Measurements from ENCODE around the gene NOD2.

- PRO-cap, 4 experiments: no peak in any of the 4 experiments
- RAMPAGE, long total RNA, 4 experiments: no peak in any of the 4 experiments
These were observed 110.7 kb downstream of the N4BP1 start for GRCh38 chr16:48499171-48499855.

DNA sequence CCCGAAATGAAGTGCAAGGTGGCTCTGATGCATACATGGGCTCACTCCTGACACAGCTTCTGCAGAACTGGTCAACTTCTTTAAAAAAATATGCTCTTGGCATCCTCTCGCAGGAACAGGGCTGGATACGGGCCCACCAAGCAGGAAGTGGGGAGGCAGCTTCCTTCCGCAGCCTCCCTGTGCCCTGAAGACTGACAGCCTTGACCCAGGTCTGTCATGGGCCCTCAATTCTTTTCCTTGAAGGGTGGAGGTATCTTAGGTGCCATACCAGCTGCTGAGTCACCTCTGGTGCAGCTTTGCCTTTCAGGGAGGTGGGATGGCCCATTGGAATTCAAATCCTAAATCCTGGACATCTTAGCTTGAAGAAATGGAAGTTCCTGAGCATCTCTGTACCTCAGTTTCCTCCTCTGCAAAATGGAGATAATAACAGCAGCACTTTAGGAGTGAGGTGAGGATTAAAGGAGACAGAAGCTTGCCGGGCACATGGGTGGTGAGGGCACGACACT lies 73.1 kb downstream of the N4BP1 start:
- PRO-cap, 4 experiments: no peak in any of the 4 experiments
- RAMPAGE, long total RNA, 4 experiments: no peak in any of the 4 experiments

- PRO-cap, 4 experiments: no peak in any of the 4 experiments
- RAMPAGE, long total RNA, 4 experiments: no peak in any of the 4 experiments
These were observed 41.1 kb downstream of the N4BP1 start for GRCh38 chr16:48568802-48569434.

DNA sequence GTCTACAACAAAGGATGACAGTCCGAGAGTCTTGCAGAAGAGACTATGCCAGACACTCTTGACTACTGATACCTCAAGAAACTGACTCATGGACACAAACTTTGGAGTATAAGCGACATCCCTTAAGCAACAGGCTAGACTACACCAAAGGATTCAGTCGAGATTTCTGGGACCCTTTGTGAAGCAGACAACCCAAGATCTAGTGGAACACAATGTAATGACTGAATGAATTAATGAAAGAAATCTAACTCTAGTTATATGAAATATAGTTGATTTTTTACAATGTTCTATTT lies 22.9 kb downstream of the N4BP1 start:
- PRO-cap, 4 experiments: no peak in any of the 4 experiments
- RAMPAGE, long total RNA, 4 experiments: no peak in any of the 4 experiments

GRCh38 chr16:49179860-49180126 lies 101.8 kb downstream of the CBLN1 start:
- PRO-cap, 4 experiments: no peak in any of the 4 experiments
- RAMPAGE, long total RNA, 4 experiments: no peak in any of the 4 experiments

GRCh38 chr16:49465203-49465591 lies 91.6 kb downstream of the C16orf78 start:
- PRO-cap, 4 experiments: no peak in any of the 4 experiments
- RAMPAGE, long total RNA, 4 experiments: no peak in any of the 4 experiments

- PRO-cap, 4 experiments: no peak in any of the 4 experiments
- RAMPAGE, long total RNA, 4 experiments: no peak in any of the 4 experiments
These were observed 235.6 kb downstream of the ZNF423 start for GRCh38 chr16:49620178-49620836.

DNA sequence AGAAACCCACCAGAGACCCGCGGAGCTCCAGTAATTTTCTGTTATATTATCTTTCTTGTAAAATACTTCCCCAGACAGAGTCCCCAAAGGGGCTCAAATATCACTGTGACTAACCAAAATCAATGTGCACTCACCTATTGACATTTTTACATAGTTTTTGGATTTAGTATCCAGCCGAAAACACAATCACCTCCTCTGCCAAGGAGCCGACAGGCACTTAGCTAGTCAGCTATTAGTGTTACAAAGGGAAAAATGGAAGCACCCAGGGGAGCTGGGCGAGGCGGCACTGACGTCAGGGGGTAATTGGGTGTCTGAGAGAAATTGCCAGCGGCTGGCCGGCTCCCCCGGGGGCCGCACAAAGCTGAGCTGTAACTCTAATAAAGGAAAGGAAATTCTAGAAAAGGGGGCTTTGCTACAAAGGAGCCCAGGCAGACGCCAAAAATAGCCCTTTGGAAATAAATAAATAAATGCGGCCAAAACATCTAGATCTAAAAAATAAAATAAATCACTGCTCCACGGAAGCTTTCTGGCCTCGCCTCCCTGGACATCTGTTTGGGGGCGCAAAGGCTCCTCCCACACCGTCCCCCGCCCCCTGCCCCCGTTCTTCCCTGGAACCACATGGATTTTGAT lies 156.9 kb downstream of the ZNF423 start:
- PRO-cap, 4 experiments: no peak in any of the 4 experiments
- RAMPAGE, long total RNA, 4 experiments: no peak in any of the 4 experiments

DNA sequence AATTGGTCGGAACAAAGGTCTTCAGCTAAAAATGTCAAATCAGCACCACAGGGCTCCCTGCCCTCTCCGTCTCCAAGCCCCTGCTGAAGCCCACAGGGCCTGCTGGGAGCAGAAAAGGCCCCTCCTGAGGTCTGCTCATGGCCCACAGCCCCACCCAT lies 155.7 kb downstream of the ZNF423 start:
- PRO-cap, 4 experiments: no peak in any of the 4 experiments
- RAMPAGE, long total RNA, 4 experiments: no peak in any of the 4 experiments

- PRO-cap, 4 experiments: peak in 4 of 4 experiments; most common plus-strand start chr16:50039447 (in 2); most common minus-strand start chr16:50039212 (in 3)
- RAMPAGE, long total RNA, 4 experiments: no peak in any of the 4 experiments
These were observed 14.2 kb downstream of the CNEP1R1 start for GRCh38 chr16:50039145-50039705.

DNA sequence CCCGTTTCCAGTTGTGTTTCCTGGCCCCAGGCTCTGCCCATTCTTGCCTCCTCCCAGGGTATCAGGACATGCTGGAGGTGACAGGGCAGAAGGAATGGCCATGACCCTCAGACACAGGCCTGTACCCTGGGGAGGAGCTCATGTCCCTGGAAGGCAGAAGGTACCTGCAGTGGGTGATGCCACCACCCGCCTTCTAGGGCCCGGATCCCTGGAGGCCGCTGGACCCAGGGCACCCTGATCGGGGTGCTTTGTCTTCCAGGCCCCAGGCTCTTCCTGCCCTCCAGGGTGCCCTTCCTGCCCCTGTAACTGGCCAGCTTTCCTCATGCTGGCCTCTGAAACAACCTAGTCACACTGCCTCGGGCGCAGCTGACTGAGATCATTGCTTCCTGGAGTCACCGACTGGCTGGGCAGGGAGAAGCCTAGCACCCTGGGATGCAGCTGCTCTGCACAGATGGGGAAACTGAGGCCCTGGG lies 5.7 kb downstream of the ADCY7 start:
- PRO-cap, 4 experiments: no peak in any of the 4 experiments
- RAMPAGE, long total RNA, 4 experiments: no peak in any of the 4 experiments

DNA sequence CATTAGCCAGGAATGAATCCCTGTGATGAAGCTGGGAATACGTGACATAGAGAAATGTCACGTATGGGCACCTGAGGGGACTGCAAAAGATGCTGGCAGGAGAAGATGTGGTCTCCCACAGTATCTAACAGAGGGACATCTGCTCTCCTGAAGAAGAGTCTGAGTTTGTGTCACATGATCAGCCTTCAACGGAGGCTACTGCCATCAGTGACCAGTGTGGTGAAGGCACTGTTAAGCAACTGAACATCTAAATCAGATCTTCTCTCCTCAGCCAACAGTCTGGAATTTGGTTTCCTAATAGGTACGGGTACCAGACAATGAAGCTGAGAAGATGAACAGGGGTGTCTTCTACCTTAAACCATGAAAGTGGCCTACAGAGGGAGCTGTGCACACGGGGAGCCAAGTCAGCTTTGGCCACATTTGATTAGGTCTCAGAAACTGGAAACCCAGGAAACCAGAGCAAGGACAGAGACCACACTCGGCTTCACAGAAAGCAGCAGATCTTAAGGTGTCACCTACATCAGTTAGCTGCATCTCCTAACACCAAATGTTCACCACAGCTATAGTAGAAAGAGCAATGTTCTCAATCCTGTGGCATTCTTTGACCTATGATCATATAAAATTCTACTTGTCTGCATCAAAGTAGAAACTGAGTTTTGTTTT lies 41.8 kb downstream of the BRD7 start:
- PRO-cap, 4 experiments: peak in 1 of 4 experiments; most common plus-strand start position 586 of the sequence (in 1)
- RAMPAGE, long total RNA, 4 experiments: no peak in any of the 4 experiments

DNA sequence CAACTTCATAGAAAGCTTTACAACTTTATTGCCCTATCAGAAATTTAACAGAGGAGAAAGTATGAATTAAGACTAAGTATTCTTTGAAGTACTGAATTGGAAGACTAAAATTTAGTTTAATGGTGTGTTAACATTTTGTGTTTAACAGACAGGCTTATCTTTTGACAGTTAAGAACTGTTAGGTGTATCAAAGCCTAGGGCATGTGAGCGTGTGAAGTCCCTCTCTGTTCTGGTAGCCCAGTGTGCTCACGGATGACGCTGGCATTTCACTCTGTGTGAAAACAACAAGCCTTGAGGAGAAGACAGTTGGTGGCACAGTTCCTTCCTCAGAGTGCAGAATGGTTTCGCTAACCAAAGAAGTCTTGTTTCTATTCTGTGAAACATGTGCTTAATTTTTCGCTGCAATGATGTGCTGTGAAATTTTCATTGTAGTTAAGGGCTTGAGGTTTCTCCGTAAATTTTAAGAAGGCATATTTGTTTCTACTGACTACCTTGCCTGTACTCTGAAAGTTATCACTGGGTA lies 33.6 kb downstream of the BRD7 start:
- PRO-cap, 4 experiments: peak in 2 of 4 experiments; most common plus-strand start position 329 of the sequence (in 2); most common minus-strand start position 231 of the sequence (in 1)
- RAMPAGE, long total RNA, 4 experiments: no peak in any of the 4 experiments

DNA sequence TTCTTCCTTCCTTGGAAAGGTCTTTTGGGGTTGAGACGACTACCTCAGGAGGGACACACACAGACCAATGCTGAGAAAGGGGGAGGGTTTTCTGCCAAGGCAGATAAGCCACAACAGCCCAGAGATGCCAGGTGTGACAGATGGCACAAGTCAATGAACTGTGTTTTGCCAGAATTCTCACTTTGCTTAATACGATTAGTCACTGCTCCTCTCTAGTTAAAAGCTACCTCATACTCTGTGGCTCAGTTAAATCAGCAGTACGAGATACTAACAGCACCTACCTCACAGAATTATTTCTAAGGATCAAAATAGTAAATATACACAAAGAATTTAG lies 8.0 kb downstream of the BRD7 start:
- PRO-cap, 4 experiments: no peak in any of the 4 experiments
- RAMPAGE, long total RNA, 4 experiments: no peak in any of the 4 experiments

GRCh38 chr16:50549054-50549887 lies 1.1 kb downstream of the NKD1 start:
- PRO-cap, 4 experiments: no peak in any of the 4 experiments
- RAMPAGE, long total RNA, 4 experiments: no peak in any of the 4 experiments

- PRO-cap, 4 experiments: no peak in any of the 4 experiments
- RAMPAGE, long total RNA, 4 experiments: no peak in any of the 4 experiments
These were observed 14.0 kb downstream of the SNX20 start for GRCh38 chr16:50667085-50667468.

GRCh38 chr16:50693029-50693684 lies at the start of gene NOD2:
TSS of gene NOD2 (plus strand) at chr16:50693606.
- PRO-cap, 4 experiments: peak in 4 of 4 experiments; most common plus-strand start chr16:50693619 (in 4)
- RAMPAGE, long total RNA, 4 experiments: start-site peak on the plus strand in 4 of 4 experiments, at chr16:50693588-50693613 at its widest, 38 to 76 reads per replicate

DNA sequence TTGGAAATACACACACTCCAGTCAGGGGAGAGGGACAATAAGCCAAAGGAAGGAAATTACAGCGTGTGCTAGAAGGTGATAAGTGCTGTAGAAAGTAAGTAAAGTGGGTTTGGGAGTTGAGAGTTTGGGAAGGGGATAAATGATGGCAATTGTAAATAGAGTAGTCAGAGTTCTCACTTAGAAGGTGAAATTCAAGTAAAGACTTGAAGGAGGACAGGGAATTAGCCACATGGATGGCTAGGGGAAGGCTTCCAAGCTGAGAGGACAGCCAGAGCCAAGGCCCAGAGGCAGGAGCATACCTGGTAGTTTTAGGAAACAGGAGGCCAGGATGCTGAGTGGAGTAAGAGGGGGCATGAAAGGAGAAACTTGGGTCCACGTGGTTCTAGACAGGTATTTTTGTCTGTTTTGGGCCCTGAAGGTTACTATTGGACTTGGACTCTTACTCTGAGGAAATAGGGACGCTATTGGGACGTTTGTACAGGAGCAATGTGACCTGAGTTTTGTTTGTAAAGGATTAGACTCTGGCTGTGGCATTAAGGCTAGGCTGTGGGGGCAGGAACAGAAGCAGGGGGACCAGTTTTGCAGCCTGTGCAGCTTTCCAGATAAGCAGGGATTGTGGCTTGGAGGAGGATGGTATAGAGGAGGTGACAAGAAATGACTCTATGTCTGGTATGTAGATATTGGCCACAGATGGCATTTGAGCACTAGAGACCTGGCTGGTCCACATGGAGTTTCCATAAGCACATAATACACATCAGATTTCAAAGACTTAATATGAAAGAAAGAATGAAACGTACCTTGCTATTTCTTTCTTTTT lies 12.7 kb downstream of the NOD2 start:
- PRO-cap, 4 experiments: no peak in any of the 4 experiments
- RAMPAGE, long total RNA, 4 experiments: no peak in any of the 4 experiments

DNA sequence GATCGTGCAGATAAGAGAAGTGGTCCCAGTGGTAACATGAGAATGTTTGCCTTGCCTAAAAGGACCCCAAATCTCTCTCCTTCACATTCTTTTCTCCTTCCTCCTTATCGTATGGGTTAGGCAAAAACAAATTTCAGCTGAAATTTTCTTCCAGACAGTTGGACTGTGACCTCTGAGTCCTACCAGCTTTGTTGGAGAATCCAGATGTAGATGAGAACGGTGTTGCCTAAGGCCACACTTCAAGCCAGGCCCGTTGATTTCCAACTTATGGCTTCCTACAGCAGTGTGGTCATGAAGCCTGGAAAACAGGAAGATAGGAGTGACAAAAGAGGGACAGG lies 1.4 kb upstream of the CYLD start:
- PRO-cap, 4 experiments: no peak in any of the 4 experiments
- RAMPAGE, long total RNA, 4 experiments: no peak in any of the 4 experiments

- PRO-cap, 4 experiments: no peak in any of the 4 experiments
- RAMPAGE, long total RNA, 4 experiments: no peak in any of the 4 experiments
These were observed 7.8 kb downstream of the CYLD start for GRCh38 chr16:50749550-50750177.

All from spleen (tissue), 7 donors.